Mammary microvascular endothelial cell (primary cell): ENCODE data around the genes PHLDA3 and LMOD1.

DNA sequence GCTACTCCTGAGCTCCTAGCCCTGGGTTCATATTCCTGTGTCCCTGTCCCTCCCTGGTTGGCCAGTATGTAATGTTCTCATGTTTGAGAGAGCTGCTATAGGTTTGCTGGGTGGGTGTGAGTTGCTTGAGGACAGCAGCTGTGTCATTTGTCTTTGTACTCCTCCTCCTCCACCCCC is 6.4 kb upstream of the TNNT2 start:
- RAMPAGE, long total RNA = no peak

GRCh38 chr1:201429652-201430060 is 8.1 kb upstream of the TNNI1 start:
- RAMPAGE, long total RNA = no peak

GRCh38 chr1:201448855-201449524 is 20.0 kb downstream of the PHLDA3 start:
- RAMPAGE, long total RNA = no peak

DNA sequence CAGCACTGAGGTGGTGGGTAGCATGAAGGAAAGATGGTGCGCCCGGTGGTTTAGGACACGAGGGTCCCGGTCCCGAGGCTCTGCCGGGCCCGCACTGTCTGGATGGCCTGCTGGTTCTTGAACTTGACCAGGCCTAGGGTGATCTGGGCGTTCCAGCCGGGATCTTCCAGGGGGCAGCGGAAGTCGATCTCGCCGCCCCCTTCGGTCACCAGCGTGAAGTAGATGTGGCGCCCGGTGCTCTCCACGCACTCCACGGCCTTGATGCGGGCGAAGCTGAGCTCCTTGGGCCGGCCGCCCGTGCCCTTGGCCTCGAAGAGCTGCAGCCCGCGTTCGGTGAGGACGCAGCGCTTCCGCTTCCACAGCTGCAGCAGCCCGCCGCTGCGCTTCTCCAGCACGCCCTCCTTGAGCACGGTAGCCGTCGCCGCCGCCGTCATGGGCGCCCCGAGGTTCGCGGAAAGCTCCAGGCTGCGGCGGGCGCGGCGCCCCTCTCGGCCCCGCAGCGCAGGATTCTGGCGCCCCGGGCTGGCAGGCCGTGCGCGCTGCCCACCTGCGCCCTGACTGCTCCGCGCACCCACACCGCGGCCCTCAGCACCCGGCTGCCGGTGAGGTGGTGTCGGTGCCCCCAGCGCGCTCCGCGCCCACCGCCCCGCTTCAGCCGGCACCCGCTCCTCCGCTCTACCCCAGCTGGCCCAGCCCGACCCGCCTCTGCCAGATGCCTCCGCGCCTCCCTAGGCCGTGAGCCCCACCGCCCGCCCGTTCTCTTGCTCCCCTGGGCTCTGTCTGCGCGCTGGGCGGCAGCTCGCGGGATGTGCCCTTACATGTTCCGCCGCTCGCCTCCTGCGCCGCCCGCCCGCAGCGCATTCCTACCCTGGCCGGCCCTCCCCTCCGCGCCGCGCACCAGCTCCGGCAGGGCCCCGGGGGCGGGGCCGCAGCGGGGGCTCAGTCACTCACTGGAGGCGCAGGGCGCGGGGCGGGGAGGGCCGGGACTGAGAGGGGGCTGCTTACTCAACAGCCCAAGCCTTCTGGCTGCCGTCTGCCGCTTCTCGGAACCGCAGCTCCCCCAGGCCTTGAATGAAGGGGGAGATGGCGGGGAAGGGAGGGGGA is at the start of gene PHLDA3:
Gene PHLDA3, minus strand, starts transcription at position 836 of the 1,104 bp plus-strand sequence.
- RAMPAGE, long total RNA = no peak

DNA sequence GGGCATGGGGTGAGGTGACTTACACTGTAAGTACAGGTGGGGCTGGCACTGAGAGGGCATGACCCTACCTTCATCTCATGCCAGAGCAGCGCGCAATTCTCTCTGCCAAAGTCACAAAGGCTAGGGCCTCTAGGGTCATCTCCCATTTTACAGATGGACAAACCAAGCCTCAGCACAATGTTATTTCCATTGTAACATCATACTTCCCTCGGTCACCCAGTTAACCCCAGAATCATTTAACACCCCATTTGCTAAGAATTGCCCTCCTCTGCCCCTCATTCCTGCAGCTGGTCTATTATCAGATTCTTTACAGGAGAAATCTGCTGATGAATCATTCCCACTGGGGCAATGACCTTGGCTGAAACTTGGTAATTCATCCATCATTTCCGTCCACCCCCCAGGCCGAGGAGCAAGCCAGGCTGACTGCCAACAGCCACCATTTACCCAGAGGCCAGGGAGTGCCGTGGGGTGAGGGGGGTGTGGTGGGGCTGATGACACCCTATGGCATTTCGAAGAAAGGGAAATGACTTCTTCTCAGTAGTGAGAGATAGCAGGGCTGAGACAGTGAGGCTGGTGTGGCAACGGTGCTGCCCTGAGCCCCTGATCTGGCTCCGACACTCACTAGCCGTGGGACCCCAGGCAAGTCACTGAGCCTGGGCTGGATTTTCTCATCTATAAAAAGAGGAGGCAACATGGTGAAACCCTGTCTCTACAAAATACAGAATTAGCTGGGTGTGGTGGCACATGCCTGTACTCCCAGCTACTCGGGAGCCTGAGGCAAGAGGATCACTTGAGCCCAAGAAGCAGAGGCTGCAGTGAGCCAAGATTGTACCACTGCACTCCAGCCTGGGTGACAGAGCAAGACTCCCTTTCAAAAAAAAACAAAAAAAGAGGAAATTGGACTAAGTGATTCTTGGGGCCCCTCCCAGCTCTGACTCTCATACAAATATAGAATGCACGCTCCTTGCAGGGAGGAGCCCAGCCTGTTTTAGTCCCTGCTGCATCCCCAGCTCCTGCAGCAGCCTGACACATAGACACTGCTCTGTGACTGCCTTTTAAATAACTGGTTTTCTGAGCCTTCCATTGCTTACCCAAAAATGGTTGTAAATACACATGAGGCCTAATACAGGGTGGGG is 17.6 kb downstream of the CSRP1 start:
- RAMPAGE, long total RNA = no peak

- RAMPAGE, long total RNA = no peak
Observed at GRCh38 chr1:201492038-201492308, 14.9 kb downstream of the CSRP1 start.

GRCh38 chr1:201538586-201538848 is 410 bp upstream of the NAV1 start:
- RAMPAGE, long total RNA = no peak

GRCh38 chr1:201704070-201704563 is 124.8 kb upstream of the IPO9 start:
- RAMPAGE, long total RNA = no peak

DNA sequence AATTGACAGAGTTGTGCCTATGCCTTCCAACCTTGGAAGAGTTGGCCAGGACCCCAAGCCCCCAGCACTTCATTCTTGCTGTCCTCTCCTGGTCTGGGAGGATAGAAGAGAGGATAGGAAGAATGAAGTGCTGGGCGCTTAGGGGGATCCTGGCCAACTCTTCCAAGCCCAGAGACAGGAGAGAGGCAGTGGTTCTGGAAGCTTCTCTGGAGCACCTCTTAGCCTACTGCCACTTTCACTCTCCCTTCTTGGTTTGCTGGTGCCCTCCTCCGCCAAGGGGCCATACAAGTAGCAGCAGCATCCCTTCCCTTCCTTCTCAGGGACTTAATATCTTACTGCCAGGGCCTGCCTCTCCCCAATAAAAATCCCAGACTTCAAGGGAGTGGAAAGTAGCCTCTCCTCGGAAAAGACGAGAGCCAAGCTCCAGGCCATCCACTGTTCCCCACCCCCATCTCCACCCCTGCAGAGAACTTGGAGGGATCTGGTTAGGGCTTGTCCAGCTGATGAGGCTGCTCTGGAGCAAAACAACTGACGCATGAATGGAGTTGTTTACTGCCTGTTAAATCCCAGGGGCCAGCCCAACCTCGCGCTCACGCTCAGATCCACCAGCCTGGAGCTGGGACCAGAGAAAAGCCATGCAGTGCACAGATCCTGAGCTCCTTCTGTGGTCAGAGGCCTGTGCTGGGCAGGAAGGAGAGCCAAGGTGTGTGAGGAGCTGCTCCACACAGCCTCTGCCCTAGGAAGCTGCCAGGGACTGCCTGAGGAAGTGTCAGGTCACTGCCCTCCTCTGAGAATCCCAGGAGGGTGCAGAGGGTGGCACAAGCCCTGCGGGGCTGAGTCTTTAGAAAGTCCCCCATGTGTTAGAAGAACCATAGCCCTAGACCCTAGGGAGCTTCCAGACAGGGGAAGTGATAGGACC is 109.2 kb upstream of the IPO9 start:
- RAMPAGE, long total RNA = no peak

- RAMPAGE, long total RNA = no peak
Observed at GRCh38 chr1:201786655-201787242, 42.2 kb upstream of the IPO9 start.

DNA sequence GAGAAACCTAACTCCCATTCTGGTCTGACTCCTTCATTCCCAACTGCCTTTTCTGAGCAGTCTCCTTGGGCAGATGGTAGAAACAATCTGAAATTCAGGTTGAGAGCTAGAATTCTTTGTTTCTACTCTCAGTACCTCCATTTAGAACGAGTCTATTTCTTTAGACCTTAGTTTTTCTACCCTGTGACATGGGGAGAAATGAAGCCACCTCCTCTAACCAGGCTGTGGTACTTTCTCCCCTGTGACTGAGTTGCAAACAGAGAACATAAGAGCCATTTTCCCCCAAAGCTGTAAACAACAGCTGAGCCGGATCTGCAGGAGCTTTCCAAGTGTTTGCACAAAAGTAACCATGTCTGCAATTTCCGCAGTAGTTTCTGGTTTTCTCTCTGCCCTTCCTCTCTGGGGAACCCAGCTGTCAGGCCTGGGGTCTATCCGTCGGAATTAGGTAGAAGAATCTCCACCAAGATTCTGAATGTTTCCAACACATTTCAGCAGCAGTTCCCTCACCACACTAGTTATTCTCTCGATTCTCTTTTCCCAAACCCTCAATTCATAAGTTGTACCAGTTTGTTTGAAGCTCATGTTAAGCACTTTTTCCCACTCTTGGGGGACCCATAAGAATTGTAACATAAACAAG is 37.6 kb upstream of the IPO9 start:
- RAMPAGE, long total RNA = no peak

GRCh38 chr1:201848020-201848834 is 19.3 kb downstream of the IPO9 start:
- RAMPAGE, long total RNA = no peak

DNA sequence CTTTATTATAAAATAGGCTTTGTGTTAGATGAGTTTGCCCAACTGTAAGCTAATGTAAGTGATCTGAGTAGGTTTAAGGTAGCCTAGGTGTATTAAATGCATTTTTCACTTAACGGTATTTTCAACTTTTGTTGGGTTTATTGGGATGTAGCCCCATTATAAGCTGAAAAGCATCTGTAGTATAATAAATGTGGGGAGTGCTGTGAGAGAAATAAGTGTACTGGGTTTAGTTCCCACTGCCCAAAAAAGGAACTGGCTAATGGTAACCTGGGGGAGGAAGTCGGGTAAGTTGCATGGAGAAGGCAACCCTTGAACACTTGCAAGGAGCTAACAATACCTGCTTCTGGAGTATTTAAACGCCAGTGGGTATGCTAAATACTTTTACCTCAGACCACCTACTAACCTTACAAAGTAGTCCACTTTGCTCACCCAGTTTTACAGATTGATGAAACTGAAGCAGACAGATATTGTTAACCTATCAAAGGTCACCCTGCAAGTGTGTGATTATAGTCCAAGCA is 7.8 kb upstream of the SHISA4 start:
- RAMPAGE, long total RNA = no peak

GRCh38 chr1:201894574-201895245 is 6.0 kb downstream of the SHISA4 start:
- RAMPAGE, long total RNA = no peak

DNA sequence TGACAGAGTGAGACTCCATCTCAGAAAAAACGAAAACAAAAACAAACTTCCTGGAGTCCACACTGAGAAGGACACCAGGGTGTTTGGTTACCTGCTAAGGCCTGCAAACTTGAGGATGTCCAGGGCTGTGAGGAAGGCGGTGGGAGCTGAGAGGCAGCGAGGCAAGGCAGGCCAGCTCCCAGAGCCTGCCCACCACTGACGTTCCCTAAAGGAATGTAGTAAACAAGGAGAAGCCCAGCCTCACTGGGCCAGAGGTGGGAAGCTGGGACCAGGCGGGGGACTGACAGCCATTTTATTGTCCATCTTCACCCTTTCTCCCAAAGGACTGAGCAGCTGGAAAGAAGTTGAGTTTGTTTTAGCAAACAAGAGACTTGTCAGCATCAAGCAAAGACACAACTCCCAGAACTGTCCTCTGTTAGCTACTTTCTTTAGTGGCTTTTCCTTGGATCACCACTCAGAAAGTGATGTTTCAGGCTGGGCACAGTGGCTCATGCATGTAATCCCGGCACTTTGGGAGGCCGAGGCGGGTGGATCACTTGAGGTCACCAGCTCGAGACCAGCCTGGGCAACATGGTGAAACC is 24.2 kb downstream of the SHISA4 start:
- RAMPAGE, long total RNA = no peak

DNA sequence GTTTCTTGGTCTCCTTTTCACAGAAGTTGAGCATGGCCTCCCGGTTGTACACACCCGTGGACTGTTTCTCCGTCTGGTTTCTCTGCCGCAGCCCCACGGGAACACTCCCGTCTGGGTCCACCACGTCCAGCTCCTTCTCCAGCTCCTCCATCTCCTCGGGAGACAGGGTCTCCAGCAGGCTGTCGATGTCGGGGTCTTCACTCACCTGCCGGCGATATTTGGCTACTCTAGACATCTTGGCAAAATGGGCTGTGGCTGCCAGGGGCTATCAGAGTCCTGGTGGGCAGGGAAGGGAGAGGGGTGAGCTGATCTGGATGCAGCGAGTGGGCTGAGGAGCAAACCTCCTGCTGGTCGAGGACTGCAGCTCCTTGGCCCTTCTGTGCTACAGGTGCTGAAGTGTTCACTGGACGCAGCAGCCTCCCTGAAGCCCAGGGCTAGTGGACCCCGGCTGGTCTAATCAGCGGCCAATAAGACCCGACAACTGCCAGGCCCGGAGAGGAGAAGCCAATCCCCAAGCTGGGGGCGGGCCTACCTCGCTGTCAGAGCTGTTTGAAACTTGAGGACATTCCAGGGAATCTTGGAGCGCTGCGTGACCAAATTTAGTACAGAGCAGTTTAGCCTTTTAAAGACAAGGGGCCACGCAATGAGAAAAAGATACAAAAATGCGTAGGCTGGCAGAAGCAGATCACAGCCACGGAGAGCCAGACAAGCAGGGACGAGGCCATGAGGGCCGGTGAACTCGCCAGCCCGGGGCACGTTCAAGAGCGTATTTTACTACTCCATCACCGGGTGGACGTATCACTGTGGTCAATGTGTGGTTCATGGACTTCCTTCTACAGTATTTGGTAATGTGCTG is at the start of gene LMOD1:
Gene LMOD1, minus strand, starts transcription at position 443 of the 856 bp plus-strand sequence.
- RAMPAGE, long total RNA = no peak

DNA sequence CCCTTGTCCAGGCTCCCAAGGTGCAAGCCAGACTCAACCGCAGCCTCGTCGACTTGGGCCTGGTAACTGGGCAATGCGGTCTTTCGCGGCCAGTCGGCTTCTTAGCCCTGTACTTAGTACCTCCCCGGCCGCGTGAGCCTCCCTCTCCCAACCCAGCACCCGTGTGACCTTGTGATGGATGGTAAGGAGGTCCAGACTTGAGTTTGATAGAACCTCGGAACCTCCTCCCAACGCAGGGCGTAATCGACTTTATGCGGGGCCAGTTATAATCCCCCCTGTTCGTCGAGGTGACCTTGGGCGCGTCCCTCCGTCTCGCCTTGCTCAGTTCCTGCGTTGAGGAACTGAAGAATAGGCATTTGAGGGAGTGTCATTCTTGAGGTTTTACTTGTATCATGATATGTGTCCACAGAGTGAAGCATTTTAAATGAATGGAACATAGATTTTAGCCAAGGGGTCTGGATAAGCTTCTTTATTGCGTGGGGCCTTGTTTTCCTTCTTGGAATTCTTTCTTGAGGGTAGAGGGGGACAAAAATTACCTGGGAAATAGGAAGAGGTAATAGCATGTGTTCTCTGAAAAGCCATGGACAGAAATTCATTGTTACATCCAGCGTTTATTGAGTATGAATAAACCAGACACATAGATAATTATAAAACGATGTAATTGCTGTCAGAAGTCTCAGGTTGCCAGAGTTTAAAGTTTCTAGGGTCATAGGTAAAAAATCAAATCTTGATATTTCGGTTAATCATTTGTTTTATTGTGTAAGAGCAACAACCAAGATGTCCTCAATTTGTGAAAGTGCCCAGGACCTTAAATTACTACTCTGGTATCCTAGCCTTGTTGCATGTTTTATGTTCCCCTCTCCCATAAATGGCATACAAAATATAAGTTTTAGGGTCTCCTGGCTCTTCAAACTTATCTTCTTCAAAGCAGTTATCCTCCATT is 579 bp downstream of the TIMM17A start:
- RAMPAGE, long total RNA = no peak

- RAMPAGE, long total RNA = no peak
Observed at GRCh38 chr1:202018360-202019389, 8.3 kb downstream of the ELF3 start.

DNA sequence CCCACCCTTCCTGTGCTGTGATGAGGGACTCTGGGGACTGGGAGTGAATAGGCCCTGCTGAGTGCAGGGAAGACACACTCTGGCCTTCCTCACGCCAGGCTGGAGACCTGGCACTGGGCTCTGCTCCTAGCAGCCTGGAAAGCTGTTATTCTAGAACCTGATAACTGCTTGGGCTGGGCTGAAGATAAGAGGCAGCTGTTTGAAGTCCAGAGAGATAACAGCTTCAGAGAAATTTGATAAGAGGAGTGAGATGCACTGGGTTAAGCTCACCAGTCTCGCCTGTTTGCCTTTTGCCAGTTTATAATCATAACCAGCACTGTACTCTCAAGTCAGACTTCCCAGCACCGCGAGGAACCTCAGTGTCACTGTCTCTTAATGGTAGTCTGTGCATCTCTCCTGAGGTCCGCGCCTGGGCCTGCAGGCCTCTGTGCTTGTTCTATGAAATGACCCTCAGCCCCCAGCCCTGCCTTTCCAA is 46.6 kb upstream of the GPR37L1 start:
- RAMPAGE, long total RNA = no peak

DNA sequence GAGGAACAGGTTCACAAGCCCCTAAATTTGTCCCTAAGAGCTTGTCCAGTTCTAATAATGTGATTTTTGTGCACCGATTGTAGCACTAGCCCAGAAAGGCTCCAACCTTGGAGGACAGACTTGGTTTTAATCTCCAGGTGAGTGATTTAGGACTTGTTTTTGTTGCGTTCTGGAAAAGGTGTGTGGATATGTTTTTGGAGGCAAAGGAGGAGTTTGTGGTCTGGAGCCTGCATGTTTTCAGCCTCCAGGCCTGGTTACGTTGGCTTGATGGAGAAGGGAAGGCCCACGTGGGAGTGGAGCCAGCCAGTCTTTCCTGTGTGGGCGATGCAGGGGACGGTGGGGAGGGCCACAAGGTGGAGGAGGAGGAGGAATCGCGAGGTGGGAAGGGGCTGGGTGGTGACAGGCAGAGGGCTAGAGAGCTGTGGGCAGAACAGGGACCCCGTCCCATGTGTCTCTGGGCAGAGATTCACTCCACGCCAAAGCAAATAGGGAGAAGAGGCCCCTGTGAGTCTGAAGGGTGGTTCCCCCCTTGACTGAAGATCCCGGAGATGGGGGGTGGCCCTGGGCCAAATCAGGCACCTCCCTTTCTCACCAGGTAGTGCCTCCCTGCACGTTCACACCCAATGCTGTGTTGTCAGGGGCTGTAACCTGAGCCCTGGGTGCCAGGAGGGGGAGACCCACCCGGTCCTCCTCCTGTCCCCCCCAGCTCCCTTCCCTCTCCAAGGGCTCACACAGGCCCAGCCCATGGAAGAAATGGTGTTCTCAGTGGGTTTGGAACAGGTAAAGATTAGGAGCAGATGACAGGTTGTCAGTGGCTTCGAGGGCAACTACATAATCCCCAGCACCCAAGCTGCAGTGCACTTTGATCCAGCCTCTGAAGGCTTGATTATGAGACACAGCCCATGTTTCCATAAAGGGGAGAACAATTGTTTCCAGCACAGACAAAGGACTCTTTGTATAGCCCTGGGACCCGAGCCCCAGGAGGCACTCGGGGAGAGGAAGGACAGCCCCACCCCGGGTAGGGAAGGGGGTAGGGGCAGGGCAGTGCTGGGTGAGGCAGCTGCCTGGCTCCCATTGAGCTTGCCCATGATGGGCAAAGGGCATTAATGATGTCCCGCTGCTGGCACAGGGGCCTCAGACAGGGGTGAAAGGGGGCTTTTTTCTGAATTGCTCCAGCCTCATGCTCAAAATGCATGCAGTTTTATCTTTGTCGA is 37.8 kb upstream of the GPR37L1 start:
- RAMPAGE, long total RNA = no peak